Left cardiac atrium (tissue), 1 donor: ENCODE measurements around a stretch of chr10.

DNA sequence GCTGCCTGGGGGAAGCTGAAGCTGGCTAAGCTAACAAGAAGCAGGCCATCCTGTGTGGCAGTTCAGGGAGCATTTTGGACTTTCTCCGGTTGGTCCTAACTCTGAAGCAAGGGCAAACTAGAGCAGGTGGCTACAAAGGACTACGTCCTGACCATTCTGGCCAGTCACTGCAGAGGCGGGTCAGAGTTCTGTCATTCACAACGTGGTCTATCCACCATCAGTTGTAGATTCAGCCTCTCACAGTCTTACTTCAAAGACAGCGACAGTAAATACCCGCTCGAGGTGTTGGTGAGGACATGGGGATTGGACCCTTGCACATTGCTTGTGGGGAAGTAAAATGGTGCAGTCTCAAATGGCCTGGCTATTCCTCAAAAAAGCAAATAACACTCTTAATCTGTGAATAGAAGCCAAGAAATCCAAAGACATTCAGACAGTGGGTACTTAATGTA, 64.7 kb upstream of the PFKP start:
- PRO-cap: no peak

DNA sequence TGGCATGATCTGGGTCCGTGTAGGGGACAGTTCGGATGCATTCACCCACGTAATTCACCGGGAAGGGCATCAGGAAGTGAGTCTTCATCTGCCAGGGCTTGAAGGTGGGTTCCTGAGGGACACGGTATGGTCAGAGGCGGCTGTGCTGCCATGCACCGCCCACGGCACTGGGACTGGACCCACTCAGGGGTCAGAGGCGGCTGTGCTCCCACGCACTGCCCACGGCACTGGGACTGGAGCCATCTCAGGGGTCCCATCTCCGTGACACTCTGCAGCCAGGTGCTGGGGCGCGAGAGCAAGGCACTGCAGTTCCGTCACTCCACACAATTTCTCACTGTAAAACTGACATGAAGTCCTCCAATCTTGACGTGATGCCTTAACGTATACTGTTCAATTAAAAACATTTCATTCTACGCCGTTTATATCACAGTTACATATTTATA, 29.2 kb downstream of the PITRM1 start:
- PRO-cap: no peak

- PRO-cap: no peak
Observed at GRCh38 chr10:3240203-3241006, 67.8 kb upstream of the PITRM1 start.

- PRO-cap: no peak
Observed at GRCh38 chr10:3500129-3500914, 284.7 kb downstream of the KLF6 start.

DNA sequence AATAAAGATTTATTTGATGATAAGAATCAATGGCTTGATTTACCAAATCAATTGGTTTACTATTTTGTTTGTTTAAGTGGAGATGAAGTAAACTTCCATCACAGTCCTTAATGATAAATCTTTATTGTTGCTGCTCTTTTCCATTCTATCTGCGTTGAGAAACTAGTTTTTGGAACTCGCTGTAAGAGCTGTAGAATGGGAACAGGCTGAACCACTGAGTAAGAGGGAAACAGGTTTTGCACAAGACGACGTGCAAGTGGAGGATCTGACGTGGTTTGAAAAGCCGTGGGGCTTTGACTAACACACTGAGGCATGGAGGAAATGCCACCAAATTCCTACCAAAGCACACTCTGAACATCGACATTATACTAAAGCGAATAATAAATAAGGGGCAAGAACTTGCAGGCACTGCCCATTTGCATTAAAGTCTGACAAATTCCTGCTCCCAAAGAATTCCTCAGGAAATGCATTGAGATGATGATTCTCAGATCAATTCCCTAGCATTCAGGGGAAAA, 160.7 kb downstream of the KLF6 start:
- PRO-cap: no peak

DNA sequence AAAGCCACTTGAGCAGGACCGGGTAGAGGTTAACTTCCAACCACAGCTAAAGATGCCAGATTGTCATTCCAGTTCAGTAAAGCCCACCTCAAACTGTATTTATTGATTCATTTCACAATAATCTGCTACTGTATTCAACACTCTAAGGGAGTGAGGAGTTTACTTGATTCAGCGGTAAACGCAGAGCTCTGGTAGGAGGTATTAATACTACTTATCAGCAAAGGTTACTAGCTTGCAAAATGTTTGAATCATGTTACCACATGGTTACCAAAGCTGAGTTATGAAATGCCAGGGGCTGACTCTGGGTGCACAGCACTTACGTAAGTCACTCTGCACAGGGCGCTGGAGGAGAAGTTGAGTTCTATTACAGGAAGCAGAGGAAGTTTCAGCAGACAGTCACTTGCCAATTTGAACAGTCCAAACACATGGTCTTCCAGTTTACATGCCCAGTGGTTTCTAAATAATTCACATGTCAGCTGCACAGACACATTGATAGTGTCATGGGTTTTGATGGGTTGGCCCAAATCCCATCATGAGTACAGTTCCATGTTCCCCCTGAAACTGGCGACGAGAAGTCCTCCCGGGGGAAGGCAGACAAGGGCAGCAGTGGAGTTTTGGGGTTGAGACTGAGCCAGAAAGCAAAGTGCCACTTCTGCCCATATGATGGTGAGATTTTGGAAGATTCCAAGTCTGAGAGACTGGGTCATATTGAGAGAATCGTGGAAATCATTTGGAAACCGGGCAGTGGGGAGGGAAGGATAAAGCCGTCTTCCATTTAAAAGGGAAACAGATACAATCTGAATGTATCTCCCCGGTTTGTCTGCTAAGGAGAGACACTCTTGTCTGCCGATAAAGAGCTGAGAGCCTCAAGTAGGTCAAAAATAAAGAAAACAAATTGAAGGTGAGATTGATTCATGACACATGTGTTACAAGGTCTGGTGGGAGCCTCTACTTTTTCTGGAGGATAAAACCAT, 64.3 kb downstream of the KLF6 start:
- PRO-cap: unidirectional peak, plus-strand start at position 323 of the sequence

- PRO-cap: no peak
Observed at GRCh38 chr10:3740383-3741040, 44.5 kb downstream of the KLF6 start.

GRCh38 chr10:3755461-3756134, 29.4 kb downstream of the KLF6 start:
- PRO-cap: no peak

- PRO-cap: no peak
Observed at GRCh38 chr10:3777772-3778731, 7.0 kb downstream of the KLF6 start.

- PRO-cap: no peak
Observed at GRCh38 chr10:3805156-3805624, 20.2 kb upstream of the KLF6 start.

DNA sequence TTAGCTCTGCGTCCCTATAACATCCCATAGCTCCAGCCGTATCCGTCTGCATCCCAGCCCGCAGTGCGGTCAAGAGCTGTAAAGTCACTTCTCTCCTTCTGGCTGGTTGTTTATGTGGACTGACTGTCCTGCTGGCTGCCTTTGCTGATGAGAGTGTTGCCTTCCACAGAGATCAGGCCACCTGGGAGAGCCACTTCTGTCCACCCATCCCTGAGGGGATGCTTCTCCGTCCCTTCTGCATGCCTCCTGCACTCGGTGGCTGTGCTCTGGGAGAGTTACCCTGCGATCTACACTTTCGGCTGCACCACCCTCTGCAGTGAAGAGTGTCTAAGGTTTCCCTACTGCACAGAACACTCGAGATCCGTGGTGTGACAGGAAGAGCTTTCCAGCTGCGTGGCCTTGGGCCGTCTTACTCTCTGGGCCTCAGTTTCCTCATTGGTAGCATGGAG, 22.5 kb upstream of the KLF6 start:
- PRO-cap: no peak

- PRO-cap: no peak
Observed at GRCh38 chr10:3807956-3808616, 23.1 kb upstream of the KLF6 start.

DNA sequence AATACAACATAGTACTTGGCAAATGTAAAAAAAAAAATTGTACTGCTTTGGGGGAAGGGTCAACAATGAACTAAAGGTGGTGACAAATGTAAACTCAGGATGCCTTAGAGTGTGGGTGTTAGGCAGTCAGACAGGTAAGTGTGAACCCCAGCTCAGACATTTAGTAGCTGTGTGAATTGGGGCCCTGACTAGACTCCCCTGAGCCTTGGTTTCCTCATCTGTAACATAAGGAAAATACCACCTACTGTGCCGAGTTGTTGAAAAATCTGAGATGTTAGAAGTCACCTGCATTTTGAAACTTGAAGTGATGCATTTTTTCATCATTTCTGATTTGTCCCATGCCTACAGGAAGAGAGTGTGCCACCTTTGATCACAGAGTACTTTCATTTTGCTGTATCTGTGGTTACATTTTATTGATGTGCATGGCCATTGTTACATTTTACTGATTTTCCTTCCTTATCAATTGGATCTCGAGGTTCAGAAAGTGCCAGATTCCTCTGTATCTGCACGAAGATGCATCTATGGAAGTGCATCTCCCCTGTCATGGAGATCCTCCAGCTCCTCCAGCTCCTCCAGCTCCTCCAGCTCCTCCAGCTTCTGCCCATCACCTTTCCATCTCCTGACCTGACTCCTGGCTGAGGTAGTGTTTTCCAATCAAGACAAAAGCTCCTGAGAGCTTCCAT, 90.6 kb upstream of the KLF6 start:
- PRO-cap: no peak

- PRO-cap: no peak
Observed at GRCh38 chr10:4086378-4086926, 301.4 kb upstream of the KLF6 start.

DNA sequence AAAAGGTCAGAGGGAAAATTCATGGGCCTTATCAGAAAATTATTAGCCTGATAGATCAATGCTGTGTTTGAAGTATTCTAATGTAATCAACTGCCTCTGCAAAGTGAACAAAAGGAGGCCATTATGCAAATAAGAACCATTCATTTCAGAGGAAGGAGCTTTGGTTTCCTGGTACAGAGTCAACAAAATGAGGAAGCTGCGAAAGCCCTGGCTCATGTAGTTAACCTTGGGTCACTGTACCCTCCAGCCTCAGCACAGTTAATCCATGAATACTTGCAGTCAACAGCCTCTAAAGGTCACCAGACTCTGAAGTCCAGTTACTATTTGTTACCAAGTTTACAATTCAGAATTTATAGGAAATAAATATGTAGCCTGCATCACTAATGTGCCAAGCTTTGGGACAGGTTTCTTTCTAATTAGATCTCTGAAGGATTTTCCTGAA, 343.0 kb upstream of the KLF6 start:
- PRO-cap: no peak

DNA sequence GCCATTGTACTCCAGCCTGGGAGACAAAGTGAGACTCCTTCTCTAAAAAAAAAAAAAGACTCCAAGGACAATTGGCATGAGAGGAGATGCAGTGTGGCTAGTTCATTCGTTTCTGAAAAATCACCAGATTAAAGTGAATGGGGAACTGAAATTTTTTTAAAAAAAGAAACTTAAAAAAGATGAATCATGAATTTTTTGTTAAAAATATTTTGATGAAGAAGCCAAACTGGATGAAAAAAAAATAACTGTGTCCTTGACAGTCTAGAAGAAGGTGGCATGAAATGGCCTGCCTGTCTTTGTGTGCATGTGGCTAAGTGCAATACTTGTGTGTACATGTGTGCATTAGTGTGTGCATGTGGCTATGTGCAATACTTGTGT, 391.6 kb upstream of the KLF6 start:
- PRO-cap: no peak

GRCh38 chr10:4662899-4664133, 162.7 kb upstream of the AKR1E2 start:
- PRO-cap: unidirectional peak, plus-strand start at chr10:4663595

GRCh38 chr10:4677258-4678545, 148.3 kb upstream of the AKR1E2 start:
- PRO-cap: no peak

DNA sequence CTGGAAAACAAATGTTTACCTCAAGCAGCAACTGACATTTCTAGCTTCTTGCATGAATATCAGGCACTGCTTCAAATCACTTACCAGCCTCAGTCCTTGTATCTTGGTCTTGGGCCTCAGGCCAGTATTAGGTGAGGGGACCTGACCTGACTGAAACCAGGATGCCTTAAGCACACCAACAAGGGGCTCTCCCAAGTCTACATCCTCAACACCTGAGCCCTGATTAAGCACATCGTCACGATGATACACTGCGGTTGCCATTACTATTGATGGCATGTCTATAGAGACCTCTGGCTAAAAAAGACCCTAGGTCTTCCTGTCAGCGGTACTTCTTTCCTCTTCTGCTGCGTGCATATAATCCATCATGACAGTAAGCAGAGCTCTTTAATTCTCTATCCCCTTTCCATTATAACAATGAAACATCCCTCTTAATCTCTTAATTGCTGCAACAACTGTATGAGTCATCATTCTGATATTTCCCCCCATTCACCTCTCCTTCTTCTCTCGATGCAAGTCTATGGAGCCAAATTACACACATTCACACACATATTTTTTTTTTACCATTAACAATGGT, 45.4 kb upstream of the AKR1E2 start:
- PRO-cap: no peak

- PRO-cap: no peak
Observed at GRCh38 chr10:4943902-4944278, 19.3 kb upstream of the AKR1C1 start.